Helper T cell (primary cell): ENCODE measurements around the genes IL19 and C1orf116.

GRCh38 chr1:206689788-206690393 is 5.2 kb downstream of the MAPKAPK2 start:
- PRO-cap, 2 experiments: no peak in any of the 2 experiments

GRCh38 chr1:206692971-206694324 is 8.7 kb downstream of the MAPKAPK2 start:
- PRO-cap, 2 experiments: no peak in any of the 2 experiments

- PRO-cap, 2 experiments: no peak in any of the 2 experiments
Measured at GRCh38 chr1:206730516-206730933, 40.0 kb upstream of the IL19 start.

DNA sequence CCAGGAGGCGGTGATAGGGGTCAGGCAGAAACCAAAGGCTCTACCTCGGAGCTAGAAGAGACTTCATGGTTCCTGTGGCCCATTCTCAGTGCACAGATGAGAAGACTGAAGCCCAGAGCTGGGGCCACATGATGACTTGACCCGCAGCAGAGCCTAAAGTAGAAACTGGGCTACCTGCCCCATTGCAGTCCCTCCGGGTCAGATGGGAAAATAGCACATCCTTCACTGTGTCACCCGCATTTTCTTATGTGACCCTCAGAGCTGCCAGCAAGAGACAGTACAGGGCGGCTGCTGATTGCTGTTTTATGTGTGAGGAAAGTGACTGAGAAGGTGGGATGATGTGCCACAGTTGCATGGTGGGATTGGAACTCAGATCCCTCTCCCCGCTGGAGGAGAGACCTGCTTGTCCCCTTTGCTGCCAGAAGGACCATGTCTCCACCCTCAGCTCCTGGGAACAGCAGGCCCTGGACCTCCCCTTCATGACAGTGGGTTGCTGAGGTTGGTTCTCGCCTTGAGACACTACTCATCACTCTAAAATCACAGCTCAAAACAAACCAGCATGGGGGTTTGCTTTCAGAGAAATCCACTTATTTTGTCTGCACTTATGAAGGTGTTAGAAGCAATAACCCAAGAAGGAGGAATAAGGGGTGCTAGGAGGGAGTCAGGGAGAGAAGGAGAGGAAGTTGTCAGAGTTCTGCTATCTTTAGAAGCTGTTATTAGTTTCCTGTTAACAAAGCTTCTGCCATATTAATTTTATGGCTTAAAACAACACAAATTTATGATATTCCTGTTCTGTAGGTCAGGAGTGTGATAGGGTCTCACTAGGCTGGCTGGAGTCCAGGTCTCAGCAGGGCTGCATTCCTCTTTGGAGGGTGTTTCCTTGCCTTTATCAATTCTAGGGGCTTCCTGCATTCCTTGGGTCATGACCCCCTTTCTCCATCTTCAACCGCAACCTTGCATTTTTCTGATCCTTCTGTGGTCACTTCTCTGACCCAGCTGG is 35.6 kb upstream of the IL19 start:
- PRO-cap, 2 experiments: no peak in any of the 2 experiments

DNA sequence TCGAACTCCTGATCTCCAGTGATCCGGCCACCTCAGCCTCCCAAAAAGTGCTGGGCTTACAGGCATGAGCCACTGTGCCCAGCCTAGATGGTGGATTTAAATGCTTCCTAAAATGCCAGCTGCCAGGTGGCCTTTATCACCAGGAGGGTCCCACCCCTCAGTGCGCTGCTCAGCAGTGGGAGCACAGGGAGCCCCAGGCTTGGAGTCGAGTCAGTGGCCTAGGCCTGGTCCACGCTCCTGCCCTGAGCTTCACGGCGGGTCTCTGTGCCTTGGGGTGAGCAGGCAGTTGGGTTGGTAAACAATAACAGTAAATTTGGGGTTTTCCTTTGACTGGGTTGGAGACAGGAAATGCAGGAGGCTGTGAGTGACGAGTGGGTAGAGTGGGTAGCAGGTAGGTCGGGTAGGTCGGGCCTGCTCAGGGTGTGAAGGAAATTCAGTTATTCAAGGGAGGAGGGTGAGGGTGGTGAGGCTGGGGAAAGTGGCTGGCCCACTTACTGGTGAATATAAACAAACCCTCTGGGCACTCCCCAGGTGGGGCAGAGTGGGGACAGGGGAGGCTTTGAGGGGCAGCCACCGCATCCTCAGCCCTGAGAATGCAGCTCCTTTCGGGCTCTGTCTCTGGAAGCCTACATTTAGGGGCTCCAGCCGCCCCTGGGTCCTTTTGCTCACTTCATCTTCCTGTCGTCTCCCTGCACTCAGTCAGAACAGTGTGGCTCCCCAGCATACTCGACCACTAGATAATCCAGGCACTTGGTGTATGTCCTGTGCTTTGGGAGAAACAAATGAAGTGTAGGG is 33.5 kb upstream of the IL19 start:
- PRO-cap, 2 experiments: peak in 2 of 2 experiments; most common plus-strand start position 440 of the sequence (in 2); most common minus-strand start position 266 of the sequence (in 2)

GRCh38 chr1:206769732-206770452 is 681 bp upstream of the IL19 start:
- PRO-cap, 2 experiments: no peak in any of the 2 experiments

GRCh38 chr1:206770453-206770954 is at the start of gene IL19:
TSS of gene IL19 (plus strand) at chr1:206770773.
- PRO-cap, 2 experiments: no peak in any of the 2 experiments

DNA sequence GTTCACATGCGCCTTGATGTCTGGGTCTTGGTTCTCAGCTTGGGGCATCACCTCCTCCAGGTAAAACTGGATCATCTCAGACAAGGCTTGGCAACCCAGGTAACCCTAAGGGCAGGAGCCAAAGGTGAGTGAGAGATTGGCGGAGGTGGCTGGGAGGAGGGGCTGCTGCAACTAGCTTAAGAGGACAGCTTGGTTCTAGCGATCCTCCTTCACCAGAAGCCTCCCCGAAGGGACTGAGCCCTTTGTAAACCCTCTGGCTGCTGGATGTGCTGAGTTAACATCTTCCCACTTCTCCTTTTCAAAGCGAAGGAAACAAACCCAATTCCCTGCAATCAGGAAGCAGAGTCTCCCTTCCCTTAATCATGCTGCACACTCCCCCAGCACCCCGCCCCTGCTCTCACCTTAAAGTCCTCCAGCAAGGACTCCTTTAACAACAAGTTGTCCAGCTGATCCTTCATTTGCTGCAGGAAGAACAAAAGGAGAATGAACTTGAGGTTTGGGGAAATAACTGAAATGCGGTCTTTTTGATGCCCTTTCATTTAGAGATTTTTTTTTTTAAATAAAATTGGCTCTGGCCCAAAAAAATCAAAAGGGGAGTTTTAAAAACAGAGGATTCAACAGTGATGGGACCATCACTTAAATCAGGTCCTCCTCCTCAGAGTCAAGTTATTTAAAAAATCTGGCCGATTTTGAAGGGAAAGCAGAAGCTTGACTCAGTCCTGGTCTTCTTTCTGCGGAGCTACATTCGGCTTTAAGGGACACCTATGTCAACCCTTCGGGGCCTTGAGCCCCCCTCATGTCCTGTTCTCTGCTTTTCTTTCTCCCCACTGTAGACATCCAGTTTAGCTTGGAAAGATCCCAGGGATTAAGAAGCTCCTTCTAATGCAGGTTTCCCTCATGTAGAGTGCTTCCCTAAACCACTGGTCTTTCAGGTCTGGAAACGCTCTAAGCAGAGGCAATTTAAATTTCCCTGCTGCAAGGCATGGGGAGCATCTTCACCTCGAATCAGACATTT is 689 bp downstream of the IL19 start:
- PRO-cap, 2 experiments: no peak in any of the 2 experiments

DNA sequence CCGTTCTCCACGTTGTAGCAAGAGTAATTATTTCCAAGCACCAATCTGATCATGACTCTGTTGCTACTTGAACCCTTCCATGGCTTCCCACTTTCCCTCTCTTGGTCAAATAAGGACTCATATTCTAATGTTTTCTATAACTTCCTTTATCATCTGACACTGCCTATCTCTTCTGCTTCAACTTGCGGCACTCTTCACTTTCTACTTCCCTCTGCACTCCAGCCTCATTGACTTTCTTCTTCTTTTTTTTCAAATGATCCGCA is 7.2 kb upstream of the IL10 start:
- PRO-cap, 2 experiments: no peak in any of the 2 experiments

- PRO-cap, 2 experiments: peak in 2 of 2 experiments; most common plus-strand start chr1:206890929 (in 2)
Measured at GRCh38 chr1:206890479-206891129, 6.6 kb upstream of the IL24 start.

GRCh38 chr1:206924528-206925292 is 3.0 kb upstream of the FCMR start:
- PRO-cap, 2 experiments: no peak in any of the 2 experiments

- PRO-cap, 2 experiments: no peak in any of the 2 experiments
Measured at GRCh38 chr1:206932325-206932600, 10.5 kb upstream of the FCMR start.

GRCh38 chr1:206940225-206940775 is 6.0 kb downstream of the PIGR start:
- PRO-cap, 2 experiments: no peak in any of the 2 experiments

- PRO-cap, 2 experiments: no peak in any of the 2 experiments
Measured at GRCh38 chr1:206944601-206945242, 1.5 kb downstream of the PIGR start.

DNA sequence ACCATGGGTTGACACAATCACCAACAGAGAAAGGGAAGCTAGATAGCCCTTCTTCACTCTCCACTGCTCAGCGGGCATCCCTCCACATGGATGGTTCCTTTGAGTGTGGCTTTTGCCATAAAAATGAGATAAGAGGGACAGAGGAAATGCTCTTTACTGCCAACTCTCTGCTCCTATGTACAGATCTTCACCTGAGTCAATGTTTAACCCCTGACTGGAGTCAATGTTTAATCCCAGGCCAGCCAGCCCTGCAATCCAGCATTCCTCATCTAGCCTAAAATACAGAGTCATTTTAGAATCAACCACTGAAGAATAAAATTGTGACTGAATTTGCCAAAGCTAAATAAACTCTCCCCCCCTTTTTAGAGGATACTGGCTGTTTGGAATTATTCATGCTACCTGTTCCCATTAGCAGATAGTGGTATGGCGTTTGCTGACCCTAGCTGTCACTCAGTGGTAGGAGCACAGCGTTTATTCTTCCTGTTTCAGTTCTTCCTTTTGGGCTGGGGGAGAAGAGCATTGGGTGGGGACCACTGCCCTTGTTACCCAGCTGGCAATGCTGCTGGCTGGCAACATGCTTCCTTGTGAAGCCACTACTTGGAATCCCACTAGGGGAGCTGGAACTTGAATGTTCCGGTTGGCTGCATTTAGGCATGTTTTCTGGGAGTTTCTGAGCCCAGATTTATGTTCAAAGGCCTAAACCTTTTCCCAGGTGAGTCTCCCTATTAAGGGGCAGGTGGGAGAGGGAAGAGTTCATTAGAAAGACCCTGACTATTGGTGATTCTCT is 5.3 kb upstream of the PIGR start:
- PRO-cap, 2 experiments: no peak in any of the 2 experiments

- PRO-cap, 2 experiments: no peak in any of the 2 experiments
Measured at GRCh38 chr1:207004708-207005362, 27.7 kb downstream of the C1orf116 start.

GRCh38 chr1:207032339-207033187 is at the start of gene C1orf116:
TSS of gene C1orf116 (minus strand) at chr1:207032756.
- PRO-cap, 2 experiments: no peak in any of the 2 experiments

DNA sequence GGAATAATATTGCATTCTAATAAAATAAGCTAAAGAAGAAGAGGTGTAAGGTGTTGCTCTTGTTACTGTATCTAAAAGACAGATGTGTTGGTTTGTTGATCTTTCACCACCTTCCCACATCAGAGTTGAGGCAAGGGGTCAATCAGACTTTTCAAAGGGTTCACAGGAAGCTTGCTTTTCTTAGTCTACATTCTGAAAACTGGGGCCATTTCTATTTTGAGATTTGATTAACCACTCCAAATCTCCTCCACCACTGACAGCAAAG is 543 bp downstream of the C4BPA start:
- PRO-cap, 2 experiments: no peak in any of the 2 experiments

DNA sequence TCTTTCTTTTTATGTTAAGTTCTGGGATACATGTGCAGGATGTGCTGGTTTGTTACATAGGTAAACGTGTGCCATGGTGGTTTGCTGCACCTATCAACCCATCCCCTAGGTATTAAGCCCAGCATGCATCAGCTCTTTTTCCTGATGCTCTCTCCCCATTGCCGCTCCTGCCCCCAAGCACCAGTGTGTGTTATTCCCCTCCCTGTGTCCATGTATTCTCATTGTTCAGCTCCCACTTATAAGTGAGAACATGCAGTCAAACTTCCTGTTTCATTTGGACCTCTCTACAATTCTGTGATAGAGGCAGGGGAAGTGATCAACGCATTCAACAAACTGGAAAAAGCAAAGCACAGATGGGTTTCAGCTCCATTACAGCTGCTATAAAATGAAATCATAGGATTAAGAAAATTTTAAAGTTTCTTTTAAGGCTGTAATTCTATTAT is 23.3 kb upstream of the CD55 start:
- PRO-cap, 2 experiments: no peak in any of the 2 experiments

DNA sequence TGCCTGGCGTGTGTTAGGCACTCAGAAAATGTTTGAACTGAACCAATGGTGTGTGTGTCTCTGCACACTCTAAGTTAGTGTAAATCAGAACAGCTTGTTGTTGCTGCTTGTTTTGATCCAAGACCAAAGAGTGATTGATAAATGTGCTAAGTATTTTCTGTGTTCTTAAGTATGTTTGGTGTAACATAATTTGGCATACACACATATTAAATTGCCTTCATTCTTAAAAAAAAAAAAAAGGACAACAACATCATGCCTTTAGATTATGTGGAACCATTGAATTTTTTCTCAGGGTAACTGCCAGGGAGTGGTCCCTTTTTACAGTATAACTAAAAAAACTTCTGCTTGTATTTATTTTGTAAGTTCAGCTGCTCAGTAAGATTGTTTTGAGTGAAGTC is 8.6 kb downstream of the CD55 start:
- PRO-cap, 2 experiments: no peak in any of the 2 experiments